Right ventricle myocardium (tissue), 1 donor: ENCODE data around the genes ZNF224, ZNF285 and IGSF23.

DNA sequence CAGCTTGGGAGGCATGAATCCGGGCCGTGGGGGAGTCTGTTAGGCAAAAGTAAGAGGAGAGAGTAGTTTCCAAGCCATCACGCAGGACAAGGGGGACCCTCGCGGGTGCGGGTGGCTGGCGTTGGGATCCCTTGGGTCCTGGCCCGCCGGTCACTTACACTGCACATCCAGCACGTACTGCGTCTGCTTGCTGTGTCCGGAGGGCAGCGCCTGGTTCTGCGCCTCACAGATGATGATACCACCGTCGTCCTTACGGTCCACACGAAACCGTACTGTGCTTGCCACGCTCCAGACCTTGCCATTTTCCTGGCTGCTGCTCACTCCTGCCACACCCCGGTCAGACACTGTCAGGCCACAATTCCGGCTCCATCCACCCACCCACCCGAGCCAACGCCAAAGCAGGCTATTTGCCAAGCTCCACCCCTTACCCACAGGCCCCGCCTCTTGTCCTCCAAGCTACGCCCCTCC, 6.6 kb upstream of the ZNF428 start:
- PRO-cap, 2 experiments: no peak in any of the 2 experiments

GRCh38 chr19:43661003-43661441, 8.9 kb downstream of the PLAUR start:
- PRO-cap, 2 experiments: no peak in any of the 2 experiments

DNA sequence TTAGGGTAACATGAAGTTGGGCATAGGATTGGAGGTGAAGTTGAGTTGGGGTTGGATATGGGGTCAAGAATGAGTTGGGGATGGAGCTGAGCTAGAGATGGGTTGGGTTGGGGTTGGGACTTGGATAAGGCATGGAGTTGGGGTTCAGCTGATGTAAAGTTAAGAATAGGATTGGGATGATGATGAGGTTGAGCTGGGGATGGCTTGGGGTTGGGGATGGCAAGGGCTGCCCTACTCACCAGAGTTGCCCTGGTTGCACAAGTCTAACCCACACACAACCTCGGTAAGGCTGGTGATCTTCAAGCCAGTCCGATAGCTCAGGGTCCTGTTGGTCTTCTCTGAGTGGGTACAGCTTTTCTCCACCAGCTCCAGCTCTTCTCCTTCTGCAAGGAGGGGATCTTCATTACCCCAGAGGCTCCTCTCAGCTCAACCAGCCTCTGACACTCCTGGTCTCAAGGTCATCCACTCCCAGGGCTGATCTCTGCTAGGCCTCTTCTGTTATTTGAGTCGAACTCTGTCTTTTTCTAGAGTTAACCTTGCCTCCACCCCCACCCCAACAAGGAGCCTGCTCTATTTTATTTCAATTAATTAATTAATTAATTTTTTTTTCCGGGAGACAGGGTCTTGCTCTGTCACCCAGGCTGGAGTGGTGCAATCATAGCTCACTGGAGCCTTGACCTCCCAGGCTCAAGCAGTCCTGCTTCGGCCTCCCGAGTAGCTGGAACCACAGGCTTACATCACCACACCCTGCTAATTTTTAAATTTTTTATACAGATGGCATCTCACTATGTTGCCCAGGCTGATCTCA, 4.7 kb downstream of the PLAUR start:
- PRO-cap, 2 experiments: no peak in any of the 2 experiments

DNA sequence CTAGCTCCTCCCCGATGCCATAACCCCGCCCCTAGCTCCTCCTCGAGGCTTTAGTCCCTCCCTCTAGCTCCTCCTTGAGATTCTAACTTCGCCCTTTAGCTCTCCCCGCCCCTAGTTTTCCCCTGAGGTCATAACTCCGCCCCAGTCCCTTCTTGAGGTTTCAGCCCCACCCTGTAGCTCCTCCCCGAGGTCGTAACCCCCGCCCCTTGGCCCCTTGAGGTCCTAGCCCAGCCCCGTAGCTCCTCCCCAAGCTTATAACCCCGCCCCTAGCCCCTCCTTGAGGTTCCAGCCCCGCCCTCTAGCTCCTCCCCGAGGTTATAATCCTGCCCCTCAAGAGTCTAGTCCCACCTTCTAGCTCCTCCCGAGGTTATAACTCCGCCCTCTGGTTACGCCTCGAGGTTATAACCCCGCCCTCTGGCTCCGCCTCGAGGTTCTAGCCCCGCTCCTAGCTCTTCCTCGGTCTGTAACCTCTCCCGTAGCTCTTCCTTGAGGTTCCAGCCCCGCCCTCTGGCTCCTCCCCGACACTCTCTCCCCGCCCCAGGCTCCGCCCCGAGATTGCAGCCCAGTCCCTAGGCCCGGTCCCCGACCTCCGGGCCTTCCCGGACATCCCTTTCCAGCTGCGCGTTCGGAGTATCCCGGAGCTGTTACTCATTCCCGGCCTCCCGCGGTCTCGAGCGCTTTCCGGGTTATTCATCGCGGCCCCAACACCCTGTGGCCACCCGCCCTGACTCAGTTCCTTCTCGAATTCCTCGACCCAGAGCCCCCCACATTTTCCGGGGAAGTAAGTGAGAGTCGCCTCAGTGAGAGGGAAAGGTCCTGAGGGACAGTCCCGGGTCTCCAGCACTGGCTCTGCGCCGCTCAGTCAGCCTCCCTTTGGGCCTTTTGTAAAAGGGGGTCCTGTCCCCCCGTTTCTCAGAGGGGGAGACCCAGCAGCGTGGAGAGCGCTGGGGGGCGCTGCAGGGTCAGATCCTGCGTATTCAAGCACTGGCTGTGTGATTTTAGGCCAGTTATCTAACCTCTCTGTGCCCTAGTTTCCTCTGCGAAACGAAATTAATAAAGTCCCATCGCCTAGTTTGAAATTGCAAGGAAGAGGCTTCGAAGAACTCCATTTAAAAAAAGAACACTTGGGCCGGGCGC, 1.2 kb downstream of the PLAUR start:
- PRO-cap, 2 experiments: peak in 2 of 2 experiments; most common plus-strand start position 431 of the sequence (in 2); most common minus-strand start position 465 of the sequence (in 1)

GRCh38 chr19:43700849-43701889, 14.7 kb upstream of the IRGC start:
- PRO-cap, 2 experiments: no peak in any of the 2 experiments

- PRO-cap, 2 experiments: no peak in any of the 2 experiments
These were observed 16.3 kb downstream of the SMG9 start for GRCh38 chr19:43738410-43738990.

GRCh38 chr19:43739867-43740324, 14.9 kb downstream of the SMG9 start:
- PRO-cap, 2 experiments: no peak in any of the 2 experiments

DNA sequence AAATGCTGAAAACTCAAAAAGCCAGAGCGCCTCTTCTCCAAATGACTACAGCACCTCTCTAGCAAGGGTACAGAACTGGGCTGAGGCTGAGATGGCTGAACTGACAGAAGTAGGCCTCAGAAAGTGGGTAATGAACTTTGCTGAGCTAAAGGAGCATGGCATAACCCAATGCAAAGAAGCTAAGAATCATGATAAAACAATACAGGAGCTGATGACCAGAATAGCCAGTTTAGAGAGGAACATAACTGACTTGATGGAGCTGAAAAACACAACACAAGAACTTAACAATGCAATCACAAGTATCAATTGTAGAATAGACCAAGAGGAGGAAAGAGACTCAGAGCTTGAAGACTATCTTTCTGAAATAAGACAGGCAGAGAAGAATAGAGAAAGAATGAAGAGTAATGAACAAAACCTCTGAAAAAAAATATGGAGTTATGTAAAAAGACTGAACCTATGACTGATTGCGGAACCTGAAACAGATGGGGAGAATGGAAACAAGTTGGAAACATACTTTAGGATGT, 13.6 kb upstream of the ZNF155 start:
- PRO-cap, 2 experiments: no peak in any of the 2 experiments

GRCh38 chr19:44094055-44094781, at the start of gene ZNF224:
Gene ZNF224, plus strand, starts transcription at chr19:44094361.
- PRO-cap, 2 experiments: peak in 2 of 2 experiments; most common plus-strand start chr19:44094361 (in 2); most common minus-strand start chr19:44094263 (in 2)

GRCh38 chr19:44367062-44367632, 10.7 kb upstream of the ZNF112 start:
- PRO-cap, 2 experiments: peak in 1 of 2 experiments; most common plus-strand start chr19:44367291 (in 1); most common minus-strand start chr19:44367202 (in 1)

DNA sequence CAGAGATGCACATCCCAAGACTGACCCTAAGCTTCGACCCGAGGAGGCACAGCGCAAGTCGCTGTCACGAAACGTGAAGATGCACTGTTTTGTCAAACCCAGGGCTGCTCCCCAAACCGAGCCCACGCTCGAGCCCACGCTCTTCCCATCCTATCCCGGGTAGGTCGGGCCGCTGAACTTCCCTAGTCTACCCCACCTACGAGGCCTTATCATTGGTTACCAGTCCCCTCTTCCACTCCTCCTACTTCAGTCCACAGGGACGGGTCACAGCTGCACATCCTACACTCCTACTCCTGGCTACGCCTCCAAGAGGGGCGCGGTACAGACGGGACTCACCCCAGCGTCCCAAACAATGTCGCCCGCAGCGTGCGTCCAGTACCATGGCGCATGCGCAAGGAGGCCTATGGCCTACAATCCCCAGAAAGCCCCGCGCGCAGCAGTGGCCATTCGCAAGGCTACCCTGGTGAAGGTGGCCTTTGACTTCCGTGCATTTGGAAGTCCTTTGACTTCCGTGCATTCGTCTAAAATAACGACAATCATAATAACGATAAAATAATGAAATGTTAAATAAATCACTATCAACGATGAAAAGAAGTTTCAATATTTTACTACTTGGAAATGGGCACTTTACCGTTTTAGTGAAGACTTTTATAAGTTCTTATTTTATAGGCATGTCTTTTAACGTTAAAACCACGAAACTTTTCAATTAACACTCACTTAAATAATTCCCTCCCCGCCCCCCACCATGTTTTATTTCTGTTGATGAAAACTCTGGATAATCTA, at the start of gene ZNF285:
ZNF285 (minus strand) TSS at position 377 of the 783 bp plus-strand sequence.
- PRO-cap, 2 experiments: peak in 2 of 2 experiments; most common plus-strand start position 439 of the sequence (in 2); most common minus-strand start position 377 of the sequence (in 2)

- PRO-cap, 2 experiments: no peak in any of the 2 experiments
These were observed 14.4 kb upstream of the ZNF285 start for GRCh38 chr19:44415688-44416245.

GRCh38 chr19:44613211-44614106, at the start of gene IGSF23:
Gene IGSF23, plus strand, starts transcription at chr19:44613563.
- PRO-cap, 2 experiments: no peak in any of the 2 experiments

GRCh38 chr19:44662568-44663617, 8.4 kb upstream of the CEACAM19 start:
- PRO-cap, 2 experiments: no peak in any of the 2 experiments

DNA sequence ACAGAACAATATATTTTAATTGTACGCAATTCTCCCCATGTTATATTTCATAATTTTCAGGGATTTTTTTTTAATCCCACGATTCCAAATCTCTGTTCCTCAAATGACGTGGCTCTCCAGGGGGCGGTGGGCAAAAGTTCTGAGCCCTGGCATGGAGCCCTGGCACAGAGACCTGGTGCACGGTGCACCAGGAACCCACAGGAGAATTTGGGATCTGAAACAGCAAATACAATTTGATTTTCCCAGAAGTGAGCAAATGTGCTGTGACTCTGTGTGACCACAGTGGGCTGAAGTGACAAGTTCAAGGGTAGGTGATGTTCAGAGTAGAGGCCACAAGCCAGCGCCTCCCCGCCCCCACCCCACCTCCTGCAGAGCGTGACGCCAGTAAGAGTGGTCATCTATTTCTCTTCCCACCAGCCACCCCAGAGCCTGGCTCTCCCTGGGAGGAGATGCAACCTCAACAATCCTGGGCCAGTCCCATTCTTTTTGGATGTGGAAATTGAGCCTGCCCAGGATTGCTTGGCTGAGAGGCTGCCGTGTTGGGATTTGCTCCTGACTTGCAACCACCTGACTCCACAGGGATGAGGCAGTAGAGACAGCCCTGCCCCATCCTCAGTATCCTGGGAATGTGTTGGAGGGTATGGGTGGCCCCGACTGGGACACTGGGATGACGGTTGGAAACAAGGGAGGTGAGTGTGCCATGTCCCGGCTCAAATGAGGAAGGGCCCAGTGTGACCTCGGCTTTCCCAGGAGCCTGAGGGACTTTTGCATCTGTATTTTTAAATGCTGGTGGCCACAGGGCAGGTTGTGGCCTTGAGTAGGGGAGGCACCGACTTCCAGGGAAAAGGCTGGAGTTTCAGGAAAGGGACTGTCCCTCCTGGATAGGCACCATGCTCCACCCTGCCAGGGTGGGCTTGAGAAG, 11.1 kb upstream of the BCL3 start:
- PRO-cap, 2 experiments: no peak in any of the 2 experiments

DNA sequence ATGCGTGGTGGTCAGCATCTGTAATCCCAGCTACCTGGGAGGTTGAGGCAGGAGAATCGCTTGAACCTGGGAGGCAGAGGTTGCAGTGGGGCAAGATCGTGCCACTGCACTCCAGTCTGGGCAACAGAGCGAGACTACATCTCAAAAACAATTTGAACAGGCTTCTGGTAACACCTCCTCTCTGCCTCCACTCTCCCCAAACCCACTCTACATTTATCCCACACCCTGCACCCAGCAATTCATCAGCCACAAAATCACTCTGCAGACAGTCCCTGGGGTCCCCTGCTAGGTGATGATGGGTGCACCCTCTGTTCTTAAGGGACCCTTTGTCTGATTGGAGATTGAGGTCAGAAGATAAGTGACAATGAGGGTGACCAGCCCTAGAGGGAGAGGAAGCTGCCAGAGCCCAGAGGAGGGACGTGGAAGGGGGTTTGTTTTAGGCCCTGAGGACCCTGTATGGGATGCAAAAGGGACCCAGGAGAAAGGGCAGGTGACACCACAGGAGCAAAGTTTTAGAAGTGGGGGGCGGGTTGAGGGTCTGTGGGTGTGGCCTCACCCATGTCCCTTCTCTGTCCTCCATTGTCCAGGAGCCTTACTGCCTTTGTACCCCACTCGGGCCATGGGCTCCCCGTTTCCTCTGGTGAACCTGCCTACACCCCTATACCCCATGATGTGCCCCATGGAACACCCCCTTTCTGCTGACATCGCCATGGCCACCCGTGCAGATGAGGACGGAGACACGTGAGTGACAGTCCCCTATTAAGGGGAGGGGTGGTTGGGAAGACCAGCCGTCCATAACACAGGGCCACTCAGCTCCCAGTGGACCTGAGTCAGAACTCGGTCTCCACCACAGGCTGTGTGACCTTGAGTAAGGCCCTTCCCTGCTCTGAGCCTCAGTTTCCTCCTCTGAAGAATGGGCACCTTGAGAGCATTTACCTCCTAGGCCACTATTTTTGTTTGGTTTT, 2.4 kb downstream of the BCL3 start:
- PRO-cap, 2 experiments: no peak in any of the 2 experiments

GRCh38 chr19:44751860-44752774, 3.6 kb downstream of the BCL3 start:
- PRO-cap, 2 experiments: no peak in any of the 2 experiments

GRCh38 chr19:44767814-44768328, 9.8 kb upstream of the CBLC start:
- PRO-cap, 2 experiments: no peak in any of the 2 experiments

GRCh38 chr19:44789768-44790358, 12.2 kb downstream of the CBLC start:
- PRO-cap, 2 experiments: no peak in any of the 2 experiments

DNA sequence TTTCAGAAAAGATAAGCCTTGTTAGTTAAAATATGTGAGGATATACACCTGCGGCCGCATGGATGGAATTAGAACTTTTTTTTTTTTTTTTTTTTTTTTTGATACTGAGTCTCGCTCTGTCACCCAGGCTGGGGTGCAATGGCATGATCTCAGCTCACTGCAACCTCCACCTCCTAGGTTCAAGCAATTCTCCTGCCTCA, 3.1 kb upstream of the BCAM start:
- PRO-cap, 2 experiments: no peak in any of the 2 experiments